Skeletal muscle satellite cell (primary cell): ENCODE results near the genes C2CD6 and FZD7.

DNA sequence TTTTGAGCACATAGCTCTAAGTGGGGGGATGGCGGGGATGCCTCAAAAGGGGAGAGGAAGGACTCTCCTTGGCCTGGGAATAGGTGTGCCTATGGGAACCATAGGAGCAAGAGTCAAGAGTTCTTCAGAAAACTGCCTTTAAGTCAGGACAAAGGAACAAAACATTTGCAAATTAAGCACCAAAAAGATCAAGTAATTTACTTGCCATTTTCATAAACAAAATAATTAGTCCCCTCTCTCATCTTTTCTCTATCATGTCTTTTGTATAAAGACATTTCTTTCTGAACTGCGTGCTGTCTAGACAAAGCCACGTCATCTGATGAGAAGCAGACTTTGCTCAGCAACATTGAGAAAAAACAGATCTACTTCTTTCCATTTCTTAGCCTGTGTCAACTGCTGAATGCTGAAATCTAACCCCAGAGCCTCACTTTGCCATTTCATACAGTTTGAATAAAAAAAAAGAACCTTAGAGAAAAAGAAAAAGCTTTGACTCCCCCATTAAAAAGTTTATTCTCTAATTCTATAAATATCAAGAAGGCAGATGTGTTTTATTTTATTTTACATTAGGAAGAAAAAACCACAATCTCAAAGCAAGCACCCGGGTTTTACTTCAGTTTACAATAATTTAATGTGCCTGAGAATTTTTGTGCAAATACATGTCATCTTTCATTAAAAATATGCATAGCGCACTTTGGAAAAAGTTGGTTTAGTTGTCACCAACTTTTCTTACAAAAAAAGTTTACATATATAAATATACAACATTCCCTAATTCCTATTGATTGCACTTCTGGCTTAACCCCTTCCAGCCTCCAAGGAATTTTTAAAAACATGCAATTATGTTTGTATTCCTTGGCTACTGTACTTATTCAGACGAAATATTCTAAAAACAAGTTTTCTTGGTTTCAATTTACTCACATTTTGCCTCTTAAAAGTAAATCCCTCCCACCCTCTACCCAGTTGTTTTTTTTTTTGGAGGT lies 22.0 kb upstream of the FLACC1 start:
- CAGE, long polyA plus RNA = no peak

DNA sequence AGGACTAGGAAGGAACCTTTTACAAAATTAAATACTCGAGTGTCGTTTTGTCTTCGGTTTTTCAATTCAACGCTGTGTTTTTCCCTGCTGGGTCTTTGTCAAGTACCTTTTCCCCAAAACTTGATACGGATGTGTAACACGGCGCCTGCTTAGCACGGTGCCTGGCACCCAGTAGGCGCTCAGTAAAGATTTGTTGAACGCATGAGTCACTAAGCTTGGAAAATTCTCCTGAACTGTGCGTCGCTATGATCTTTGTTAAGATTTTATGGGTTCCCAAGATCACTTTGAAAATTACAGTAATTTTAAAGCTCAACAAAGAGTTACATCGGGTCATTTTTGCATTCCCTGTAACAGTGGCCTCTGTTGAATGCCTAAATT lies 823 bp downstream of the STRADB start:
- CAGE, long polyA plus RNA = no peak

GRCh38 chr2:201618886-201619829 lies at the start of gene C2CD6:
Gene C2CD6, minus strand, starts transcription at chr2:201619178.
- CAGE, long polyA plus RNA = no peak

- CAGE, long polyA plus RNA = no peak
Observed at GRCh38 chr2:201779885-201780279, 851 bp downstream of the ALS2 start.

GRCh38 chr2:201881130-201881449 lies 74.8 kb downstream of the CDK15 start:
- CAGE, long polyA plus RNA = no peak

DNA sequence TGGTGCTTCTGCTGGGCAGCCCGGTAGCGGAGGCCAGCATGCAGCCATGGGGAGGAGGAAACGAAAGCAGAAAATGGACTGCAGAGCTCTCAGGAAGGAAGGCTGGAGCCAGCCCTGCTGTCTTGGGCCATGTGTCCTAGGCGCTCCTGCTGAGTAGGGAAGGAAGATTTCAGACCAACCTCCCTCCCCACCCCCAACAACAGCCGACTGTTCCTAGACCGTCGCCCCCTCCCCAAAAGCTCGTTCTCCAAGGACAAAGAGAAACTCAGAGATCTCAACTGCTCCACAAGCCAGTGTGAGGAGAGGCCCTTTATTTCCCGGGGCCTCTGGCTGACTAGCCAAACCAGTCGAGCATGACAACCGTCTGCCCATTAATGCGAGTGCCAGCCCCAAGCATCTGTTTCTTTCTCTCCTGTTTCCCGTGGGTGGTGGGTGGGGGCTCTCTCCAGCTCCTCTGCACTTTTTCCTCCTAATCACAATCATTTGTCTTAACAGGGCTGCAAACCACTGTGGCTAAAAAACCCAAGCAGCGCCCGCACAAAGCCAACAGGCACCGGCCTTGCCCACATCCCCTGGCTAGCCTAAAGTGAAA lies 66.7 kb upstream of the FZD7 start:
- CAGE, long polyA plus RNA = no peak

- CAGE, long polyA plus RNA = no peak
Observed at GRCh38 chr2:201978032-201978430, 55.6 kb upstream of the FZD7 start.

GRCh38 chr2:202033699-202034362 lies at the start of gene FZD7:
Gene FZD7, plus strand, starts transcription at chr2:202033855.
- CAGE, long polyA plus RNA = no peak

- CAGE, long polyA plus RNA = no peak
Observed at GRCh38 chr2:202276333-202276611, 10.7 kb downstream of the NOP58 start.

GRCh38 chr2:202277862-202278454 lies 12.4 kb downstream of the NOP58 start:
- CAGE, long polyA plus RNA = no peak

GRCh38 chr2:202279079-202279457 lies 13.5 kb downstream of the NOP58 start:
- CAGE, long polyA plus RNA = no peak

DNA sequence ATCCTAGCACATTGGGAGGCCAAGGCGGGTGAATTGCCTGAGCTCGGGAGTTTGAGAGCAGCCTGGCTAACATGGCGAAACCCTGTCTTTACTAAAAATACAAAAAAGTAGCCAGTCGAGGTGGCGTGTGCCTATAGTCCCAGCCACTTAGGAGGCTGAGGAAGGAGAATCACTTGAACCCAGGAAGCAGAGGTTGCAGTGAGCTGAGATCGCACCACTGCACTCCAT lies 23.2 kb downstream of the NOP58 start:
- CAGE, long polyA plus RNA = no peak

DNA sequence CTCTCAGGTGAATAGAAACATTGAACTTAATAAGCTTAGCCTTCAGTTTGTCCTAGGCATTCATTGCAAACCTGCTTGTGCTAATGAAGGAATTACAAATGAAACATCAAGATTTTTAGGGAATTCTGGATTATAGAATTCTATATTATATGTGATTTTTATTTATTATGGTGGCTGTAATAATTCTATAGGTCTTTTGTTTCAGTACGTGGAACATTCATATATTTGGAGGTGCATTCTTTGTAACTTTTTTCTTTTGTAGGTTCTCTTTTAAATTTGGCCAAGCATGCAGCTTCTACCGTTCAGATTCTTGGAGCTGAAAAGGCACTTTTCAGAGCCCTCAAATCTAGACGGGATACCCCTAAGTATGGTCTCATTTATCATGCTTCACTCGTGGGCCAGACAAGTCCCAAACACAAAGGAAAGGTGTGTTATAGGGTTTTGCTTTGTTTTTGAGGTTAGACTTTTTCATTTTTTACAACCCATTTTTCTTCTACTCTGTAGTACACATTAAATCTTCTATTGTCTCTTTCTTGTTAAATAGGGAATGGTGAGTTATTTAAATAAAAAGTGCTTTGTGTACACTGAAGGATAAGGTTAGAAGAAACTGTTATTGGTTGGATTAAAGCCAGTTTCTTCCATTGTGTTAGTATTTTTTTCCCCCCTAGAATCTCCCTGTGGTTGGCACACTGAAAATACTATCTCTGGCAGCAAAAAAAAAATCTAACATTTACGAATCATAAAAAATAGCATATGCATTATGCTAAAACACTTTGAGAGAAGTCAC lies 30.0 kb downstream of the NOP58 start:
- CAGE, long polyA plus RNA = no peak

- CAGE, long polyA plus RNA = no peak
Observed at GRCh38 chr2:202395792-202396574, 19.9 kb downstream of the BMPR2 start.

- CAGE, long polyA plus RNA = no peak
Observed at GRCh38 chr2:202885191-202885480, 13.6 kb upstream of the ICA1L start.

GRCh38 chr2:203016743-203017076 lies 2.0 kb downstream of the NBEAL1 start:
- CAGE, long polyA plus RNA = no peak

- CAGE, long polyA plus RNA = no peak
Observed at GRCh38 chr2:203022440-203023229, 8.0 kb downstream of the NBEAL1 start.

DNA sequence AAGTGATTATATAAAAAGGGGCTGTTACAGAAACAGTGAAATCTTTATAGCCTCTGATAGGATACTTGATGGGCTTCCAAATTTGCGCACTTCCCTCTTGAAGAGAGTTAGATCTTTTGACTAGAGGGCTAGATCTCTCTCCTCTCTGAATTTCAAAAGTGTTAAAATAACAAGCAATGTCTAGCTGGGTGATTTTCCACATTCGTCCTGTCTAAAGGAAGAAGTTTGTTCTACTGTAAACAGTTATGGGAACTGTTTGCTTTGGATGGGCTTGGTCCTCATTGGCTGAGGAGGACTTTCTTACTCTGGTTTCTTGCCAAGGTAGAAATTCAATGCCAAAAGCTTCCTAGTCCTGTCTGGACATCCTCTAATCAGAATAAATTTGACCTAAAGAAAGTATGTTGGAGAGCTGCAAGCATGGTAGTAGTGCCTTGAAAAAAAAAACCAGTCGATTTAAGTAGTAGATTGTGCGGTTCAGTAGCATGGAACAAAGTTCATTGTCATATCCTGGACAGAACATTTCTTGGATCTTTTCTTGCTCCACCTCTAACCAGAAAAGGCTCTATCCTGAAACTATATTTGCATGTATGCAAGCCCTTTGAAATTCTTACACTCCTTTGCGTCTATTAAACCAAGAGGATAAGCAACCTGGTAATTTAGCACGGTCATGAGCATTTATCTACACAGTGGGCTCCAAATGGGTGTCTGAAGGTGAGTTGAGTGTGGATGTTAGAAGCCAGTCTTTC lies 47.5 kb upstream of the RAPH1 start:
- CAGE, long polyA plus RNA = no peak

DNA sequence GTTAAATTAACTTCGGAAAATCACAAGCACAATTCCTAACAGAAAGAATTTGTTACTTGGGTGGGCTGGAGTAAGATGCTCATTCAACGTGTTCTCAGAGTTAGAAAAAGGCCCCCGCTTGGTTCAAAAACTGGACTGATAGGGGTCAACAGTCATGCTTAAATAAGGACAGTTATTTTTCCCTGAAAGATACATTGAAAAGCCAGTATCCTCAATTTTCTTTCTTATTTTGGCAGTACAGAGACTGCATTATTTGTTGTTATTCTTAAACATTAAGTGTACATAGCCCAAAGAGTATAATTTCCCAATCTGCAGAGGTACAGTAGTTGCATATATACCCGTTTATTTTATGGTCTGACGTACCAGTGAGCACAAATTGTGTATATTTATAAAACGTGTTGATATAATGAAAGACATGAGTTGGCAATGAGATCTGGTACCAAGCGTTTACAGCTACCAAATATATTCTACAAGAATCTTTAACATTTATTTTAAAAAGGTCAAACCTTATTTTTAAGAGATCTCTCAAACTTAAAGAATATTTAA lies 1.5 kb downstream of the CD28 start:
- CAGE, long polyA plus RNA = no peak

GRCh38 chr2:203708783-203709390 lies 2.4 kb downstream of the CD28 start:
- CAGE, long polyA plus RNA = no peak